Right common carotid artery plus branches (tissue), 1 donor: ENCODE measurements around a stretch of chr2.

DNA sequence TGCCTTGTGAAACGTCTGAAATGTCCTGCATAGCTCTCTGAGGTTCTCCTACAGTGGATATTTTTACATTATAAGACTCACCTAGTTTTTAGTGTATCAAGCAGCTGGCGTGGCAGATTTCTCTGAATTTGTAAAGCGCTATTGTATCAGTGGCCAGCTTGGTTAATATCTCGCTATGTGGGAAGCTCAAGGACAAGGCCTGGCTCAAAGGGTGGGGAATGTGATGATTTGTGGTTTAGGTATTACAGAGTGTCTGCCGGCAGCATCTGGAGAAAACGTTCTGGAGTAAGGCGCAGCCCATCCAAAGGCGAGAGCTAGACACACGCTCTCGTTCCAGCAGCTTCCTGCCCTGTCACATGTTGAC is 164.3 kb downstream of the LTBP1 start:
- PRO-cap: no peak

GRCh38 chr2:33257228-33257542 is 219.3 kb upstream of the RASGRP3 start:
- PRO-cap: no peak

GRCh38 chr2:33333246-33334062 is 143.0 kb upstream of the RASGRP3 start:
- PRO-cap: no peak

GRCh38 chr2:33347112-33347720 is 129.2 kb upstream of the RASGRP3 start:
- PRO-cap: no peak

GRCh38 chr2:33439085-33440037 is 37.1 kb upstream of the RASGRP3 start:
- PRO-cap: no peak

DNA sequence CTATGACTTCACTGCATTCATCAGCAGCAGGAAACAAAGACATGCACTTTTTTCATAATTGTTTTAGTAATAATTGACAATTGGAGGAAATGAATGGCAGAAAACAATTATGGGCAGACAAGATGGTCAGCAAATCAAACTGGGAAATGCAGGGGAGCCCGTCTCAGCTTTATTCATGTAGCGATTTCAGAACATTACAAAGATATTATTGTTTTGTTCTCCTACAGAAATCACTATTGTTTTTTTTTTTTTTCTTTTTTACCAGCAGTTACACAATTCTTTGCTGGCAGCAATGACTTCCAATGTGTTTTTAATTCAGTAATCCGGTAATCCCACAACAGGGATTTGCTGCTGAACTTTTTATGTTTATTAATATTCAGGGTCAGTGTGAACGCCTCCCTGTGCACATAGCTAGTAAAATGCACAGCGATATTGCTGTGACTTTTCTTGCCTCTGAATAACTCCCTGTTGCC is 33.8 kb upstream of the RASGRP3 start:
- PRO-cap: no peak

- PRO-cap: no peak
Measured at GRCh38 chr2:33530182-33531284, 54.1 kb downstream of the RASGRP3 start.

DNA sequence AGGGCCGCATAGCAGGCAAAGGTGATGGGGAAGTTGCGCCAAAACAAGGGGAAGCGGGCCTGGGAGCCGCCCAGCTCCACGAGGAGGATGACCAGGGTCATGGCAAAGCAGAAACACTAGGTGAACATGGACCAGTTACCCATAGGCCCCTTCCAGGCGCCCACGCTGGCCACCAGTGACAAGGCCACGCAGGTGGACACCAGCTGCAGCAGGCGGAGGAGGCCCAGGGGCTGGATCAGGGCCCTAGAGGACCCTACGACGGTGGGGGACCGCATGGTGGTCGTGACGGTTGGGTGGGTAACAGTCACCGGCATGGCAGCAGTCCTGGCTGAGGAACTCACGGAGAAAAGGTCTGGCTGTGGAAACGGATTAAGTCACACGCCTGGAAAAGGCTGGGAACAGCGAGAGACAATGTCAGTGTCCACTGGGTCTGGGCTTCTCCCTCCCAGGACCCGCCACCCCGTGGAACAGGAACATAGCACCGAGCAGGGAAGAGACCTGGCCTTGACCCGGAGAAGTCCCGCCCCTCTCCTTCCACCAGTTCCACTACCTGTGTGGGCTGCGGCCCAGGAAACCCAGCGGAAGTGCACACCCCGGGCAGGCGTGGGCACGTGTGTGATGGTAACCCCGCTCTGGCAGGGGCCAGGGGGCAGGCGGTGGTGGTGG is 128.7 kb upstream of the FAM98A start:
- PRO-cap: no peak

DNA sequence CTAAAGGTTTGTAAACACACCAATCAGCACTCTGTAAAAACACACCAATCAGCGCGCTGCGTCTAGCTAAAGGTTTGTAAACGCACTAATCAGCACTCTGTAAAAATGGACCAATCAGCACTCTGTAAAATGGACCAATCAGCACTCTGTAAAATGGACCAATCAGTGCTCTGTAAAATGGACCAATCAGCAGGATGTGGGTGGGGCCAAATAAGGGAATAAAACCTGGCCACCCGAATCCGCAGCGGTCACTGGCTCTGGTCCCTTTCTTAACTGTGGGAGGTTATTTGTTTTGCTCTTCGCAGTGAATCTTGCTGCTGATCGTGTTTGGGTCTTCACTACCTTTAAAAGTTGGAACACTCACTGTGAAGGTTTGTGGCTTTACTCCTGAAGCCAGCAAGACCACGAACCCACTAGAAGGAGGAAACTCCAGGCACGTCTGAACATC is 198.5 kb upstream of the FAM98A start:
- PRO-cap: no peak

DNA sequence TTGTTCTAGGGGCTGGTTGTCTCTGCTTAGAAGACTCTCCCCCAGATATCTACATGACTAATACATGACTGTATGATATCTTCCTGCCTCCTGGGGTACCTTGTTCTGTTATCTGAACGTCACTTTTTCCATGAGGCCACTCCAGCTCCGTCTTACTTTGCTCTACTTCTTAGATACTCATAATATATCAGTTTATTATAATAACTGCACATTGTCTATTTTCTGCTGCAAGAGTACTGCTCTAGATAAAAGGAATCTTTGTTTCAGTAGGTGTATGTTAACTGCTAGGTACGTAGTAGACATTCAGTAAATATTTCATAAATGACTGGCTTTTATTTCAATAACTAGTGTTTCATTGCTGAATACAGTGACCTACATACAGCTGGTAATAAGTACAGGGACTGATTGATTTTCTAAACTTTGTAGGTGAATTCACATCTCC is 791.7 kb upstream of the FAM98A start:
- PRO-cap: no peak

GRCh38 chr2:36397711-36398155 is 42.2 kb downstream of the CRIM1 start:
- PRO-cap: no peak

GRCh38 chr2:36467634-36468179 is 112.1 kb downstream of the CRIM1 start:
- PRO-cap: no peak

- PRO-cap: no peak
Measured at GRCh38 chr2:36486308-36486943, 111.5 kb downstream of the FEZ2 start.

DNA sequence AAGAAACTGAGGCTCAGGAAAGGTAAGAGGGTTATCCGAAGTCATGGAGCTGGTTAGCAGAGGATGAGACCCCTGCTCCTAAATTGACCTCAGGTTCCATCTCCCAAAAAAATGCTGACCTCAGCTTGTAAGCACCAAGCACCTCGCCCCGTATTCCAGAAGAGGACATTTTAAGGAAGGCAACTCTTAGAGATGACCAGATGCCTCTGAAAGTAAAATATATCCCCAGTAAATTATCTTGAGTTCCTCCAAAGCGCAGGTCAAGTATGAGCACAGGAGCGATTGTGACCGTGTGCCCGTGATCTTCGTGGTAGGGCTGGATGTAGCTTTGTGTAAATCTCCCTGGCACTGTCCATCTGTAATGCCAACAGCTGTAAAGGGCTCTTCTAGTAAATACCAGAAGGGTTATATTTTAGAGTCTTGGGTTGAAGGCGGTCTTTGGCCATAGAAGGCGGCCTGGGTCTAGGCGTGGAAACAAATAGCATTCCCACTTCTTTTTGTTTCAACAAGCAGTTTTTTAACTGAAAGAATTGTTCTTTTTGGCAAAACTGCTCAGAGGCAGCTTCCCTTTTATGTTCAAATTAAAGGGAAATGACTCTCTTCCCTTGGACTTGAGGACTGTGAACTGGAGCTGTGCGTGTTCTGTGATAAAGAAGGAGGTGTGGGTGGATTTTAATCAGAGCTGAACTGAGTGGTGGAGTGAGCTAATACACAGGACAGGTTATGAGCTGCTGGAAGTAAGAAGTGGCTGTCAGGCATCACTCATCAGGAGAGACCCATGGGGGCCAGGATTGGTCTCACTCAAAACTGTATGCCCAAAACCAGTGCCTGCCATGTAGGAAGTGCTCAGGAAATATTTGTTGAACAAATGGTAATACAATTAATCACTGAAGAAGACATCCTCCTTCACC is 56.3 kb downstream of the FEZ2 start:
- PRO-cap: no peak

- PRO-cap: no peak
Measured at GRCh38 chr2:37128423-37129025, 28.3 kb downstream of the EIF2AK2 start.

- PRO-cap: no peak
Measured at GRCh38 chr2:37149559-37149927, 7.2 kb downstream of the EIF2AK2 start.

DNA sequence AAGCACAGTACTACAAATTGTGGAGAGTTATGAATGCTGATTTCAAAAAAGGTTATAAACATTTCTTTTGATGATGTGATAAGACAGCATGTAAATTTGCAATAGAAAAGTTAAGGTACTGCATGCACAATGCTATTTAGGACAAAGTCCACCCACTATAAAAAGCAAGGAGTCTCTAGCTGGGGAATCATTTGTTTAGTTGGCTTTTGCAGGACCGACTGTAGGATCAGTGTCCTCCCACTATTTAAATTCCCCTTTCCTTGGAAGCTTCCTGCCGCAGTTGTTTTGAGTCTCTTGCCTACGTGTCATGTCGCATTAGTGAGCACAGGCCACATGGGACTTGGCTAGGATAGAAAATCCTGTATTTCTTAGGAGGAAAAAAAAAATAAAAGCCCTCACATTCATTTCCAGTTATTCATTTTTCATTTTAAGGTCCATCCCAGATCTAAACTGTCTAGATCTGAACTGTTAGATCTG is 13.1 kb downstream of the QPCT start:
- PRO-cap: no peak

DNA sequence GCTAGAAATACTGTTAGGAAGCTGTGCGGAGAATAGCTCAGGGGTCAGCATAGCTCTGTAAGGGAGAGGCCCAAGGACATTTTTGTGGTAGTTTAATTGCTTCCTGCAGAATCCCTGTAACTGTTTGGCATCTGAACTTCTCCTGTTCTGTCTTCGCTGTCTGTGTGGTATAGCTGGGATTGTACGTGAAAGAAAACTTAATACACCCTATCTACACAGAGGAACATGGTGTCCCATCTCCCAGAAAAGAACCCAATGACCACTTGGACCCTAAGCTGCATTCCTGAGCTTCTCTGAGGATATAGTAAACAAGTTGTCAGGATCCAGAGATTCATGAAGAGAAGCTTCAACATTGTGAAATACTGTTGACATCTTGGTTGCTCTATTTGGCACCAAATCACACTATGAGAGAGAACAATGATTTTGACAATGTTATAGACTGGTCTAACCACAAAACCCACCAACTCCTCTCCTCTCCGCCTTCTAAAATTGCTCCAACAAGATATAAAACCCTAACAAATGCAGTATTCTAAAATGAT is 81.3 kb downstream of the CDC42EP3 start:
- PRO-cap: no peak

DNA sequence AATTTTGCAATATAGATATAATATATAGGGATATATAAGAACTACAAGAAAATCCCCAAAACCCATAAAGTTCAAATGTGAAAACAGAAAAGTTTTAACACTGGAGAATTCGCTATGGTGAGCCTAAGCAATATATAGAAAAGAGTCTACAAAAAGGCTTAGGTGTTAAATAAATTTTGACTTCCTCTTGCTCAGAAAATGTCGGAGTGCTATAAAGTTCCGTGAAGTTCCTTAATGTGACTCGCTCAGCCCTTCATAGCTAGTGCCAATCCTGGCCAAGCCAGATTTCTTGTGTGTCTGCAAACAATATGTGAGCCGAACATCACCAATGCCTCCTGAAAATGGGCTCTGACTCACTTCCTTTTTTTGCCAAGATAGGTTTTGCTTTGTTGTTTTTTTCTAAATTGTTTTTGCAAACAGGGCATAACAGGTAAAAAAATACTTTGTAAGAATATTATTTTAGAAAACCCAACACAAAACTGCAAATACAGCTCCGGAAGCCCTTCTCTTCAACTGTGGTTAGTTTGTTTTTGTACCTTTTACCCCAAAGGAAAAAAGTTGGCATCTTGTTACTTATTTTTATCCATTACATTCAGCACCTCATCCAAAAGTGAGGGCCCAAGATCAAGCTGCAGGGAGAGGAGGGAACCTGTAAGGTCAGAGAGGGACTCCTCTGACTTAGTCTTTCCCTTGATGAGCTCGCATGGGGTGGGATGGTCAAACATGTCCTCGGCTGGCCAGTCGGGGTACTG is 26.0 kb downstream of the CDC42EP3 start:
- PRO-cap: no peak

- PRO-cap: no peak
Measured at GRCh38 chr2:37734887-37735960, 63.8 kb upstream of the CDC42EP3 start.